Measurements from ENCODE around the gene SYT7.

DNA sequence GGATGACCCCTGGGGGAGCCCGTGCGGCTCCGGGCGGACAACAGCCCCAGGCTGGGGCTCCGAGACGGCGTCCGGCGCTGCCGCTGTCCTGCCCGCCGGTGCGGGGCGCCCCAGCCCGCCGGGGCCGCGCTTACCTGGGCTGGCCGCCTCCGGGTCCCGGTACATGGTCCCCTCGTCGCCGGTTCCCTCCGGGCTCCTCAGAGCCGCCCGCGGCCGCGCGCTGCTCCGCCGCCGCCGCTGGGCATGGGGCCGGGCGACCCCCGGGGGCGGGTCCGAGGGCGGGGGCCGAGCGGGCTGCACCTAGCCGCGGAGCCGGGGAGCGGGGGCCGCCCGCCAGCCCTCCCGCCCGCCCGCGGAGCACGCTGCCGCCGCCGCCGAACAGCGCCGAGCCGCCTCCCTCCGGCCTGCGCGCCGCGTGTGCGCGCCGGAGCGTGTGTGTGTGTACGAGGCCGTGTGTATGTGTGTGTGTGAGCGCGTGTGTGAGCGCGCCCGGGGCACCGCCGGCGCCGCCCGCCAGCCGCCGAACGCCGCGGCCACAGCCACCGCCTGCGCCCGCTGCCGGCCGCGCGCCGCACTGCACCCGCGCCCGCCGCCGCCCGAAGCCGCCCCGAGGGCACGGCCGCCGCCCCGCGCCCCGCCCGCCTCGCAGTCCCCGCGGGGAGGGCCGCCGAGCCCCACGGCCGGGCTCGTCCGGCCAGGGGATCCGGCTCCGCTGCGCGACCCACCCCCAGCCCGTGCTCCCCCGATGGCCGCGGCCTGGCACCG lies at the start of gene SYT7:
Gene SYT7, minus strand, starts transcription at position 421 of the 765 bp plus-strand sequence.
- RRBS, result 2% methylated on average over 65 of the region's 128 CpGs

DNA sequence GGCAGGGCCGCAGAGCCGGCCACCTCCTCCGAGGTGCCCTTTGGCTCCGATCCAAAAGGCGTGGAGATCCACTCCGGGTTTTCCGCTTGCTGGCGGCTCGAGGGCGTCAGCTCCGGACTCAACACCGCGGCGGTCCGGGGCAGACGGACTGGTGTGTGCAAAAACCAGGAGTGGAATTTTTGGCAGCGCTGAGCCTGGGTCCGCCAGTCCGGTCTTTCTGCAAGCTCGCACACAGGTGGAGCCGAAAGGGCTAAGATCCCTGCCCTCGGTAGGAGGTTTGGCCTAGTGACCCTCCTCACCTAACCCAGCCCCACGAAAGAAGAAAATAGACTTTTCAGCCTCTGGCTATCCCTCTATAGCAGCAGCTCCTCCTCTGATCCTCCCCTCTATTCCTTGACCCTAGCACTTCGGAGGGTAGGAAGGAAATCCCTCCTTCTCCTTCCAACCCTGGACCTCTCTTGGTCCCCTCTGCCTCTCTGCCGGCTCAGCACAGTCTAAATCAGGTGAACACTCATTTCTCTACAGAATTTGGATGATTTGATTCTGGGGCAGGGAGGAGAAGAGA lies 627 bp upstream of the SYT7 start:
- RRBS, result 3% methylated on average over 14 of the region's 25 CpGs

DNA sequence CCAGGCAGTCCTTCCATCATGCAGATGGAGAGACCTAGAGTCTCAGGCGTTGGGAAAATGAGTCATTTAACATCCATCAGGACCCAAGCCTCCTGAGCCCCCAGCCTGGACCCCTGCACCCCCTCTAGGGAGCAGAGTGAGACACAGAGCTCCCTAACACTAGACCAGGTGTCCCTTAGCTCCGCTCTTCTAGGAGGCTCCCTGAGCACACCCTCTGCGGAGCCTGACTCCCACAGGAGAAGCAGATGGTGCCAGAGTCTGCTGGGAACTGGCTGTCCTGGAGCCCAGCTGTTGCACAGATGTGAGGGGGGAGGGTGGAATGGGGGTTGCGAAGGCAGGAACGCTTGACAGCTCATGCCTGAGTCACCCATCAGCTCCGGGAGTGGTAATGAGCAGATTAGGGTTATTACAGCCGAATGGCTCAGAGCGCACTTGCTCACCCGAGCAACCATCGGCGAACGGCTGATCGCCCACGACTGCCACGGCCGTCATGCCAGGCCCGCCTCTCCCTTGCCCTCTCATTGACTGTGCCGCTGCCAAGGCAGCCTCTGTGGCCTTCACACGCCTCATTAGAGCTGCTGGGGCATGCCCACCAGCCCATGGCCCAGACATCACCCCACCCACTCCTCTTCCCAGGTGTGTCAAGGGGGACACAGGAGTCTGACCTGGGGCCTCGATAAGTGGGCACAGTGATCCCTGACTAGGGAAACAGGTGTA lies 22.2 kb upstream of the SYT7 start:
- RRBS, result no CpG with 5 or more reads among the region's 20 CpGs

DNA sequence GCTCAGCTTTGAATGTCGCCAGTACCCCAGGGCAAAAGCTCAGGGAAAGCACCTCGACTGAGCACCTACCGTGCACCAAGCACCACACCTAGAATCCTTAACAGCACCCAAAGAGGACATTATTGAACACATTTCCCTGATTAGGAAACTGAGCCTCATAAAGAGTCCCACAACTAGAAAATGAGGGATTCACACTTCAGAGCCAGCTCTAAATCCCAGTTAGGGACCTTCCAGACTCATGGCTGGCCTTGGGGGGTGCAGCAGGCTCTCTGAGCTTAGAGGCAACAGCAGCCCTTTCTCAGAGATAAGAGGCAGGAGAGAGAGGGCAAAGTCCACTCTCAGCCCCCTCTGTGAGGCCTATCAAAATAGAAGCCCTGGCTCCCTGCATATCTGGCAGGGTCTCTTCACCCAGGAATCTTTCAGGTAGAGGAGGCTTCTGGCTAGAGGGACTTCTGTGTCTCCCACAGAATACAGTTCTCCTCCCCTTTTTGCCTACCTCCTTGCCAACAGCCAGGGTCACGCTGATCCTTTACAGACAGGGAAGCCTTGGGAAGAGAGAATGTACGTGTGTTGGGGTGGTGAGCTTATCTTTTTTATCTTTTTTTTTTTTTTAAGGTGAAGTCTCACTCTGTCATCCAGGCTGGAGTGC lies 13.3 kb upstream of the DAGLA start:
- RRBS, result no CpG with 5 or more reads among the region's 5 CpGs

GRCh38 chr11:61695851-61696507 lies 15.8 kb downstream of the DAGLA start:
- RRBS, result 13% methylated on average over 1 of the region's 27 CpGs

DNA sequence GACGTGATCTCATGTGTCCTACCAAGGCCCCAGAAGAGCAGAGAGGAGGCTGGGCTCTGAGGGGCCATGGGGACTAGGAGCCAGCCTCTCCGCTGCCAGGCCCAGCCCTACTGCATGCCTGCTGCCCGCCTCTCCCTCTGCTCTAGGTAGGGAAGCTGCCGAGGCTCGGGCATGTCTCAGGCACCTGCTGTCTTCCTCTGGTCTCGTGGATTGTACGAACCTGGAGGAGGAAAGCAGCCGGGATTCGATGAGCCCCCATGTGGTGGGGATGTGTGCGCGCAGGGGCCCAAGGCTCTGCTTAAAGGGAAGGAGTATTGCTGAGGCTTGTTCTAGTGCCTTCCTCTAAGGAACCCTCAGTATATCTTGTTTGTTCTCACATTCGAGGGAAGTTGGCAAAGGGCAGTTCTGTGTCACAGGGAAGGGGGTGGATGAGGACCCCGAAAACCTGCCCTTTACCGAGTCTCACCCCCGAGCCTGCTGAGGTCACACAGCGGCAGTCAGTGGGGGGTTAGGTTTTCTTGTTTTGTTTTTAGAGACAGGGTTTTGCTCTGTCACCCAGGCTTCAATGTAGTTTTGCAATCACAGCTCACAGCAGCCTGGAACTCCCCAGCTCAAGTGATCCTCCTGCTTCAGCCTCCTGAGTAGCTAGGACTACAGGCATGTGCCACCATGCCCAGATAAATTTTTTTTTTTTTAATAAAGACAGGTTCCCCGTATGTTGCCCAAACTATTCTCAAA lies 21.2 kb downstream of the DAGLA start:
- RRBS, result no CpG with 5 or more reads among the region's 17 CpGs

DNA sequence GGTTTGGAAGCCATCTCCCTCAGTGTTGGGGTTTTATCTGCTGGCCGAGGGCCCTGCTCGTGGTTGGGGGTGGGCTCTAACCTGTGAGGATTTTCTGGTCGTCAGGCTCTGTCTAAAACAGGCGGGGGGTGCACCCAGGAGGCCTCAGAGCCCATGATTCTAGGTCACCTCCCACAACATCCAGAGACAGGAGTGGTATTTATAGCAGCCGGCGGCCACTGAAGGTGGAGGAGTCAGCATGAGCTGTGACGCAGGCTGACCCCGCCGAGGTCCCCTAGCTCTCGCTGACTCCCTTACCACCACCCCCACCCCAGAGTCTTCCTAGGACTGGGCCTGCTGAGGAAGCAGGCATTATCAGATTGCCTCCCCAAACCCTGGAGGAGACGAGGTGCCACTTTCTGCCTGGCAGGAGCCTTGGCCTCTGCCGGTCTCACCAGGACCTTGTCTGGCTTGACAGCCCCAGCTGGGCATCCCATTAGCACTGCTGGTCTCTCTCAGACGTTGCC lies 26.3 kb downstream of the DAGLA start:
- RRBS, result no CpG with 5 or more reads among the region's 13 CpGs

DNA sequence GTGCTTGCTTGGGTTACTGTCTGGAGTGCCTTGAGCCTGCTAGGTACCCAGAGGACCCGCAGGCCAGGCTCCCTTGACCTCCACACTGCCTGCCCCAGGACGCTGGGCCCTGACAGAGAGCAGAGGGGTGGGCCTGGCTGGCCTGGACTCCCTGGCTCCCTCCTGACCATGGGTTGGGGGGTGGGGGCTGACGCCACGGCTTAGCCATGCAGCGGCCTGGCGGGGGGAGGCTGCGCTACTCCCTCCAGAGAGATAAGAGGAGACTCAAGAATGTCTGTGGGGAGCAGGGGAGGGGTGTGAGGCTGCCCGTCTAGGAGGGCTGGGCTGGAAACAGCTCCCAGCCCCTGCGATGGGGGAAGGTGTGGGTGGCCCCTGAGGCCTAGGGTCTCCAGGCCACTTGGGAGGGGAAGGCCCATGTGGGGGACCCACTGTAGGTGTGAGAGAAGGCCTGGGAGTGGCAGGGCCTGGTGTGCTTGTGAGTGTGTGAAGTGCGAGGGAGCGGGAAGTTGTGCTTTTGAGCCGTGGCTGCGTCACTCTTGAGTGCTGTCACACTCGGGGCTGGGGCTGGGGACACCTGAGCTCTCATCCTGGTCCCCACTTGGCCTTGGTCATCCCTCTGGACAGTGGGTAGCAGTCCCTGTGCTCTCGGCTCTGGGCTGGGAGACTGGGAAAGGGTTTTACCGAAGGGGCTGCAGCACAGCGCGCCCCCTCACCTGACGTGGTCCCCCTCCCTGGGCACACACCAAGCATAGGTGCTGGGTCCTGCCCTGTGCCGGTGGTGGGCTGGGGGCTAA lies 2.2 kb downstream of the MYRF start:
- RRBS, result 56% methylated on average over 1 of the region's 20 CpGs

DNA sequence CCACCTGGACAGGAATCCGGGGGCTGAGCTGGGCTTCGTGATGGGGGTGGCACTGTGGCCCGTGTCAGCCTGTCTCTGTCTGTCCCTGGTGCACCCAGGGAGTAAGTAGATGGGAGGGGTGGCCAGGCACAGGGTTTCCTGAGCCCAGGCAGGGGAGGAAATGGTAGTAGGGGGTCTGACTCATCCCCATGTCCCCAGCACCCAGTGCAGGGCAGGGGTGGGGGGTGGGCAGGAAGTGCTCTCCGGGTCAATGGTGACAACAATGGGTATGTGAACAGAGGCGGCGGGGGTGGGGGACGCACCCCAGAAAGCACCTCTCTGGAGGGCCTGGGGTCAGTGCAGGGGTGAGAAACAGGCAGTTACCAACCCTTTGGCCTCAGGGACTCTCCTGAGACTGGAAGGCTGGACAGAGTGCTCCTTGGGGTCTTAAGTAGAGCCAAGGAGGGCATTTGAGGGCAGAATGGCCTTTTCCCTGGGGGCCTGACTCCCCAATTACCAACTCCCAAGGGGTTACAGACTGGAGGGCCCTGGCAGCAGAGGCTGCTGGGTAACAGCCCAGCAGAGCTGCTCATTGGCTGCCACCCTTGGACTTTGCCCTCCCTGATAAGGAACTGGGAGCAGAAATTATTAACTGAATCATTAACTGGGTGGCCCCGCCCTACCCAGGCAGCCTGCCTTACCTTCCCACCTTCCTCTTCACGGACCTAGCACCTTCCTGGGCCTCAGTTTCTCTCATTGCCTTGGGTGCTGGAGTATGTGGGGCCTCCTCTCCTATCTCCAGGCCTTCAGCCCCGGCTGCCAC lies 4.2 kb downstream of the MYRF start:
- RRBS, result no CpG with 5 or more reads among the region's 10 CpGs

DNA sequence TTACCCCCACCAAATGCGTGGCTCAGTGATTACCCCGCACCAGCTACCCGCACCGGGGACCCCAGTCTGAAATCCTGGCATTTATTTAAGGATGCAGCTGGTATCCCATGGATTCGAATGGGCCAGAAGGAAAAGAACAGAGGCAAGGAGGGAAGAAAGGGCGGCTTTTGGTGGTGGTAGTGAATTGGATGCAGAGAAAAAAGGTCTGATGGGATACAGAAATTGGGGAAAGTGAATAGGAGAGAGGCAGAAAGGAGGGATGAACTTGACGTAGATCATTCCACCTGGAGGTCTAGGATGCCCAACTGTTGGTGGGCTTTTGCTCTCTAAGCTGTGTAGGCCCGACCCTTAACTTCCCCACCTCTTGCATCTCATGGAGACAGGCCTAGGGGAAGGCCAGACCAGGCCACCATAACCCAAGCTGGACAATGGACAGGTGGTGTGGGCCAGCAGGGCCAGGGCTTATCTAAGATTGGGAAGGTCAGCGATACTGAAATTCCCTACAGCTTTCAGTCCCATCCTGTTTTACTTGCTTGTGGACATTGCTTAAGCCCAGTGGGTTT lies 1.5 kb downstream of the FADS2 start:
- RRBS, result no CpG with 5 or more reads among the region's 9 CpGs

- RRBS, result no CpG with 5 or more reads among the region's 20 CpGs
Observed at GRCh38 chr11:61869491-61870334, 21.6 kb downstream of the FADS3 start.

GRCh38 chr11:61890789-61891374 lies 463 bp downstream of the FADS3 start:
- RRBS, result under 1% methylated on average over 16 of the region's 42 CpGs

- RRBS, result 58% methylated on average over 4 of the region's 29 CpGs
Observed at GRCh38 chr11:61898881-61899725, 7.8 kb upstream of the FADS3 start.

GRCh38 chr11:61907908-61908414 lies 9.4 kb downstream of the RAB3IL1 start:
- RRBS, result no CpG with 5 or more reads among the region's 16 CpGs

- RRBS, result no CpG with 5 or more reads among the region's 9 CpGs
Observed at GRCh38 chr11:61908773-61909388, 8.5 kb downstream of the RAB3IL1 start.

DNA sequence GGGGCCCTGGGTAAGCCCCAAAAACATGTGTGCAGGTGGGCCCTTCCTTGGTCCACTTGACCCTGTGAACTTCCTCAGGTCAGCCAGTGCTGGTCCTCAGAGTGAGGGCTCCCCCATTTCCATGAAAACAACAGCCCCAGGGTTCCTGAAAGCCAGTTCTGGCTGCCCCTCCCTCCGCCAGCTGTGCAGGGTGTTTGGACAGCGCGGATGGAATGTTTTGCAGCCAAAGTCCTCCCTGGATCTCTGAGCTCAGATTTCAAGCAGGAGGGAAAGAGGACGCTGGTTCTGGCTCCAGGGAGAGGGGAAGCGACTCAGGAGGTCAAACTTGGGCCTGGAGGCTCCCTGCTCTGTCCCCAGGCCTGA lies 6.2 kb upstream of the RAB3IL1 start:
- RRBS, result no CpG with 5 or more reads among the region's 5 CpGs

GRCh38 chr11:61954583-61955464 lies 4.7 kb downstream of the BEST1 start:
- RRBS, result 0% methylated on average over 1 of the region's 29 CpGs

GRCh38 chr11:62144646-62145459 lies 21.0 kb downstream of the INCENP start:
- RRBS, result no CpG with 5 or more reads among the region's 26 CpGs

GRCh38 chr11:62444090-62445323 lies 25.7 kb downstream of the SCGB1A1 start:
- RRBS, result 1% methylated on average over 14 of the region's 37 CpGs

DNA sequence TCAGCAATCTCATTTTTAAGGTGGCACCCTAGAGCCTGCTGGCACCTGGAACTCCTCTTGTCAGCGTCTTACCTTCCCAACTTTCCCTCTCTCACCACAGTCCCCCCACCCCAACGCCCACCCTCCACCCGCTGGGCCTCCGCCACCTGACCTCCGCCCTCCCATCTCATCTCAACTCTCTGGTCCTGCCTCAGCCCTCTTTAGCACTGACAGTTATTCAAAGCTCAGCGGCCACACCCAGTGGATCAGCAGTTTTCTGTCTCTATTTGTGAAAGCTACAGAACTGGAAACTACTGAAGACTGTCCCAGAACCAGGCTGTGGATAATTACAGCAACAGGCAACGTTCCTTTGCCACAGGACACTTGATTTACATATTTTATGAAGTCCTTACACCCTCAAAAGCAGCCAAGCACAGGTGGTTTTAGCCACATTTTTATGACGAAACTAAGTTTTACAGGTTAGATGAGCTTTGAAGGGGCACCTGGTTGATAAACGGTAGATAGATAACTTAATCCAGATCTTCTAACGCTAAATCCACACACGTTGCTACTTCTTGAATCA lies 43.3 kb downstream of the SCGB1A1 start:
- RRBS, result no CpG with 5 or more reads among the region's 11 CpGs

All from aortic smooth muscle cell (primary cell).